Heart right ventricle (tissue), 2 donors: ENCODE results near the genes CCDC85B and C11orf68.

GRCh38 chr11:65422779-65423521, 36.5 kb downstream of the FRMD8 start:
- PRO-cap, 2 experiments: peak in 2 of 2 experiments; most common plus-strand start chr11:65422798 (in 2)

- PRO-cap, 2 experiments: no peak in any of the 2 experiments
These were observed 49.9 kb downstream of the FRMD8 start for GRCh38 chr11:65436405-65436650.

DNA sequence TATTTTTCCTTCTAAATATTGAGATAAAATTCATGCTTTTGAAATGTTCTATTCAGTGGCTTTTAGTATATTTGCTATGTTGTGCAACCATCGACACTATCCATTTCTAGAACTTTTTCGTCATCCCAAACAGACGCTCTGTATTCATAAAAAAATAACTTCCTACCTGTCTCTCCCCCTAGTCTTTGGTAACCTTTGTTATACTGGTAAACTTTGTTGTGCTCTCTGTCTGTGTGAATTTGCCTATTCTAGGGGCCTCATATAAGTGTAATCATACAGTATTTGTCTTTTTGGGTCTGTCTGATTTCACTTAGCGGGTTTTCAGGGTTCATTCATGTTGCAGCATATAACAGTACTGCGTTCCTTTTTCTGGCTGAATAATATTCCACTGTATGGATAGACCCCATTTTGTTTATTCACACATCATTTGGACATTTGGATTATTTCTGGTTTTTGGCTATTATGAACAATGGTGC, 52.0 kb downstream of the FRMD8 start:
- PRO-cap, 2 experiments: no peak in any of the 2 experiments

DNA sequence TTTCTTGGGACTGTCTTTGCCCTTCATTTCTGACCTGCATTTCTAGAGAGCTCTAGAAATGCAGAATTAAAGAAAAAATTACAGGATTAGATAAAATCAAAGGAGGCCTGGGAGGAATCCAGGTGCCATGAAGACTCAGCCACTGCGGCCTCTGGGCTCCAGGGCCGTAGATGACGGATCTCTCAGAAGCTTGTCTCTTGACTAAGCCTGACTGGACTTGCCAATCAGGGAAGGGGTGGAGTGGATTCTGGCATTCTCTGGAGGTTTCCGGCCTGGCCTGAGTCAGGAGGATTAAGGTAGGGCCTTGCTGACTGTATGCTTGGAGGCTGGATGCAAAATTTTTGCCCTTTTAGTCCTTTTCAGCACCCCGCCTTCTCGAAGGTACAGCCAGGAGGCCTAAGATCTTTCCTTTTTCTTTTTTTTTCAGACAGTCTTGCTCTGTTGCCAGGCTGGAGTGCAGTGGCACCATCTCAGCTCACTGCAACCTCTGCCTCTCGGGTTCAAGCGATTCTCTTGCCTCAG, 31.0 kb upstream of the SCYL1 start:
- PRO-cap, 2 experiments: peak in 2 of 2 experiments; most common plus-strand start position 285 of the sequence (in 1); most common minus-strand start position 172 of the sequence (in 2)

GRCh38 chr11:65503529-65504105, 21.3 kb upstream of the SCYL1 start:
- PRO-cap, 2 experiments: no peak in any of the 2 experiments

DNA sequence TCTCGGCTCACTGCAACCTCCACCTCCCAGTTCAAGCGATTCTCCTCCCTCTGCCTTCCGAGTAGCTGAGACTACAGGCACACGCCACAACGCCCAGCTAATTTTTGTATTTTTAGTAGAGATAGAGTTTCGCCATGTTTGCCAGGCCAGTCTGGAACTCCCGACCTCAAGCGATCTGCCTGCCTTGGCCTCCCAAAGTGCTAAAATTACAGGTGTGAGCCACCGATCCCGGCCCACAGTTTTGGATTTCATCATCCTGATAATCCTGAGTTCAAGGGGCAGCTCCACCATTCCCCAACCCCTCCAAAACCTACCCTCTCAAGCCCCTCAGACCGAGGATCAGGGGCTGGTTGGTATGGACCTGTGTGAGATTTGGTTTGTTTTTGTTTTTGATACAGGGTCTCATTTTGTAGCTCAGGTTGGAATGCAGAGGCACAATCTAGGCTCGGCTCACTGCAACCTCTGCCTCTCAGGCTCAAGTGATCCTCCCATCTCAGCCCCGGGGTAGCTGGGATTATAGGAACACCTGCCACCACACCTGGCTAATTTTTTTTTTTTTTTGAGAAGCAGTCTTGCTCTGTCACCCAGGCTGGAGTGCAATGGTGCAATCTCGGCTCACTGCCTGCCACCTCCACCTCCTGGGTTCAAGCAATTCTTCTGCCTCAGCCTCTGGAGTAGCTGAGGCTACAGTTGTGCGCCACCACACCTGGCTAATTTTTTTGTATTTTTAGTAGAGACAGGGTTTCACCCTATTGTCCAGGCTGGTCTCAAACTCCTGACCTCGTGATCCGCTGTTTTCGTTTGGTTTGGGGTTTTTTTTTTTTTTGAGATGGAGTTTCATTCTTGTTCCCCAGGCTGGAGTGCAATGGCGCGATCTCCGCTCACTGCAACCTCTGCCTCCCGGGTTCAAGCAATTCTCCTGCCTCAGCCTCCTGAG, 15.4 kb upstream of the SCYL1 start:
- PRO-cap, 2 experiments: no peak in any of the 2 experiments

GRCh38 chr11:65538899-65539413, 14.1 kb downstream of the SCYL1 start:
- PRO-cap, 2 experiments: no peak in any of the 2 experiments

GRCh38 chr11:65553325-65554153, 4.6 kb downstream of the LTBP3 start:
- PRO-cap, 2 experiments: no peak in any of the 2 experiments

DNA sequence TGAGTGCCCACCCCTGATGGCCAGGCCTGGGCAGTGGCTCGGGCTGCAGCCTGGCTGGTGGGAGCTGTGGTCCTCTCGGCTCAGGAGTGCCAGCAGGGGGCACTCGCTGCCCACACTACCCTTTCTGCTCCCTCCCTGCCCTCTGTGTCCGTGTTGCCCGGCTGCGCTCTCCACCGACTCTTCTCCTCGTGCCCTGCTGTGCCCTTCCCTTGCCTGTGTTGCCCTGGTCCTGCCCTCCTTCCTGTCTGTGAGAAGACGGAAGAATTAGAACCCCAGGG, 10.4 kb downstream of the PCNX3 start:
- PRO-cap, 2 experiments: no peak in any of the 2 experiments

GRCh38 chr11:65698317-65698607, 13.8 kb upstream of the KAT5 start:
- PRO-cap, 2 experiments: peak in 1 of 2 experiments; most common plus-strand start chr11:65698429 (in 1)

DNA sequence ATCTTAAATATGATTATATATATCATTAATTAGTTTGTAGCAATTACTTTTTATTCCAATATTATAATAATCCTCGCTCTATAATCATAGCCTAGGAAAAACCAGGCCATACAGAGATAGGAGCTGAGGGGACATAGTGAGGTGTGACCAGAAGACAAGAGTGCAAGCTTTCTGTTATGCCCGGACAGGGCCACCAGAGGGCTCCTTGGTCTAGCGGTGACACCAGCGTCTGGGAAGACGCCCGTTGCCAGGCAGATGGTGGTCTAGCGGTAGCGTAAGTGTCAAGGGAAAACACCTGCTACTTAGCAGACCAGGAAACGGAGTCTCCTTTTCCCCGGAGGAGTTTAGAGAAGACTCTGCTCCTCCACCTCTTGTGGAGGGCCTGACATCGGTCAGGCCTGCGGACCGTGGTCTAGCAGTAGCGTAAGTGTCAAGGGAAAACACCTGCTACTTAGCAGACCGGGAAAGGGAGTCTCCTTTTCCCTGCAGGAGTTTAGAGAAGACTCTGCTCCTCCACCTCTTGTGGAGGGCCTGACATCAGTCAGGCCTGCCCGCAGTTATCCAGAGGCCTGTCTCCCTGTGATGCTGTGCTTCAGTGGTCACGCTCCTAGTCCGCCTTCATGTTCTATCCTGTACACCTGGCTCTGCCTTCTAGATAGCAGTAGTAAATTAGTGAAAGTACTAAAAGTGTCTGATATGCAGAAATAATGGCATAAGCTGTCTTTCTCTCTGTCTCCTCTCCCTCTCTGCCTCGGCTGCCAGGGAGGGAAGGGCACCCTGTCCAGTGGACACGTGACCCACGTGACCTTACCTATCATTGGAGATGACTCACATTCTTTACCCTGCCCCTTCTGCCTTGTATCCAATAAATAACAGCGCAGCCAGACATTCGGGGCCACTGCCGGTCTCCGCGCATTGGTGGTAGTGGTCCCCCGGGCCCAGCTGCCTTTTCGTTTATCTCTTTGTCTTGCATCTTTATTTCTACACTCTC, 5.5 kb upstream of the KAT5 start:
- PRO-cap, 2 experiments: no peak in any of the 2 experiments

DNA sequence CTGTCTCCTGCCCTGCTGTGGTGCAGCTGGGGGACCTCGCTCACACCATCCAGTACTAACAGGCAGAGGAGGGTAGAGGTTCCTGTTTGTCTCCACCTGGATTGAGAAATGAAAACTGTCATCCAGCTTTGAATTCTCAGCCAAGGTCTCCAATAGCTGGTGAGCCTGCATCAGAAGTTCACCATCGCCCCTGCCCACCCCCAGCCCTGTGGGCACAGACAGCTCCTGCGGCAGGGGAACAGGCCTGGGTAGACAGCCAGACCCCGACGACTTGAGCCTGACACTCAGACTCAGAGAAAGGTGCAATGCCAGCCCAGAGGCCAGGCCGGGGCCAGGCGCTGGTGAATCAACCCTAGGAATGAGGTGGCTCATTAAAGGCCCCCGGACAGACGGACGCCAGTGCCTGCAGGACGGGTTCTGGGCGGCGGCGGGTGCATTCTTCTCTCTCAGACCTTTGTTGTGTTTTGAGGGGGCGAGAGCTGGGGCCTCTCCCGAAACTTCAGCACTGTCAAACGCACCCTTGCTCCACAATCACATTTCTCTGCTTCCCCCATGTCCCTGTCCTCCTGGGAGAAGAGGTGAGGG, 5.5 kb downstream of the OVOL1 start:
- PRO-cap, 2 experiments: no peak in any of the 2 experiments

GRCh38 chr11:65817778-65818583, 15.8 kb upstream of the SNX32 start:
- PRO-cap, 2 experiments: peak in 2 of 2 experiments; most common minus-strand start chr11:65818213 (in 1)

DNA sequence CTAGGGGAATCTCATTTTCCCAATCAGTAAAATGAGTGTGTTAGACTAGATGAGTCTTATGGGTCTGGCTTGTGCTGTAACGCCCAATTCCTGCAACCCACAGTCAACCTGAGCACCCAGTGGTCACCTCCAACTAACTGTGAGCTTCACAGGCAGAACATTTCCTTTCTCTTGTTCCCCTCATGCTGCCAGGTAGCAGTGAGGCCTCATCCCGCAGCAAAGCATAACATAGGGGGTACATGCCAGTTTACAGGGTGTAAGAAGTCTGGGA, 3.8 kb downstream of the EFEMP2 start:
- PRO-cap, 2 experiments: no peak in any of the 2 experiments

GRCh38 chr11:65890379-65890766, at the start of gene CCDC85B:
CCDC85B (plus strand) TSS chr11:65890673.
- PRO-cap, 2 experiments: peak in 2 of 2 experiments; most common plus-strand start chr11:65890674 (in 2); most common minus-strand start chr11:65890455 (in 1)

DNA sequence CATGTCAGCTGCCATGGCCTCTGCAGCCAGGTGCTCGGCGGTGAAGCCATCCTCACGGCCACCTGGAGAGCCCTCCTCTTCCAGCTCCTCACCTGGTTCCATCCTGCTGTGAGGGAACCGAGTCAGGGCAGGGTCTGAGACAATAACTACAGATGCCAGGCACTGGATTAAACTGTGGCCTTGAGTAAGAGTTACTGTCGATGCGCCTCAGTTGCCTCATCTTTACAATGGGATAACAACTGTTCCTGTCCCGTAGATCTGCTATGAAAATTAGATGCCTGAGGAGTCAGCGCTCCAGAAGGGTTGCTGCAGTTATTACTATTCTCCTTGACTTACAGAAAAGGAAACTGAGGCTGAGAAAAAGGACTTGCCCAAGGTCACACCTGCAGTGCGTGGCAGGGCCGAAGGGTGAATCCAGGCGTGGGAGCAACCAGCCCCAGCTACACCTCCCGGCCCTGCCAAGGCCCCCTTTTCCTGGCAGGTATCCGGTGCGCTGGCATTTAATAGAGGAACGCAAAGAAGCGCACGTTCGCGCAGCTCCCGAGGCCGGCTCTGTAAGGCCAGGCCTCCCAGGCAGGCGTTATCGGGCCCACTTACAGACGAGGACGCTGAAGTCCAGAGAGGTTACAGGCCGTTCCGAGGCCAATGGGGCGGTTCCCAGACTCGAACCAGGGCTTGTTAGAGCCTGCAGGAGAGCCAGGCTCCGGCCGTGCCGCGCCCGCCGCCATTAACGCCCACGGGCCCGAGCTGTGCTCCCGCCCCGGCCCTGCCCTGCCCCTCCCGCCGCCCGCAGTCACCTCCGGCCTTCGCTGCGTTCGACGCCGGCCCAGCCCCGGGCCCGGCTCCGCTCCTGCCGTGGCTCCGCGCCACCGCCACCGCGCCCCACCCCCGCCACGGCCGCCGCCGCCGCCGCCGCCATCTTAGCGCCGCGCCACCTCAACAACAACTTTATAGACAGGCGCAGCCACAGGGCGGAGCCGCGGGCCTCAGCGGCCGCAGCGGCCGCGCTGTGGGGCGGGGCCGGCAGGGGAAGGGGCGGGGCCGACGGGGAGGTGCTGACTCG, at the start of gene C11orf68:
Gene C11orf68 (minus strand): TSS at position 950 of the 1,063 bp plus-strand sequence.
- PRO-cap, 2 experiments: peak in 2 of 2 experiments; most common plus-strand start position 500 of the sequence (in 1); most common minus-strand start position 944 of the sequence (in 2)

- PRO-cap, 2 experiments: no peak in any of the 2 experiments
These were observed 4.9 kb upstream of the SART1 start for GRCh38 chr11:65956536-65957144.

GRCh38 chr11:66059136-66059481, 6.9 kb downstream of the SF3B2 start:
- PRO-cap, 2 experiments: no peak in any of the 2 experiments

GRCh38 chr11:66067660-66068332, 2.3 kb upstream of the PACS1 start:
- PRO-cap, 2 experiments: no peak in any of the 2 experiments

DNA sequence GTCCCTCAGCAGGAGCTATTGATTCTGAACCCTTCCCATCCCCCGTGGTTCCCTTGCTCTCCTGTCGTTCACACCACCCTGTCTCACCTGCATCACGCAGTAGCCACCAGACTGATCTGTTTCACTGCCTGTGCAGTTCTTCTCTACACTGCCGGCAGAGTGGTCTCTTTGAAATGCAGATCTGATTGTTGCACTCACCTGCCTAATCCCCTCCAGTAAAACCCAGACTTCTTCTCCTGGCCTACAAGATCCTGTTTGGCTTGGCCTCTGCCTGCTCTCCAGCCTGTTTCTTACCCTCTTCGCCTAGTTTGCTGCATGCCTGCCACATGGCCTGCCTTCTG, 41.9 kb downstream of the PACS1 start:
- PRO-cap, 2 experiments: no peak in any of the 2 experiments